Cardiac septum (tissue), 1 donor: ENCODE results near the genes DENND6A and PDHB.

GRCh38 chr3:57556984-57557916 is 1.2 kb downstream of the PDE12 start:
- PRO-cap, result no peak

GRCh38 chr3:57692739-57693375 is at the start of gene DENND6A:
TSS of gene DENND6A (minus strand) at chr3:57693077.
- PRO-cap, result bidirectional peak, plus-strand start at chr3:57693181, minus-strand start at chr3:57693071

DNA sequence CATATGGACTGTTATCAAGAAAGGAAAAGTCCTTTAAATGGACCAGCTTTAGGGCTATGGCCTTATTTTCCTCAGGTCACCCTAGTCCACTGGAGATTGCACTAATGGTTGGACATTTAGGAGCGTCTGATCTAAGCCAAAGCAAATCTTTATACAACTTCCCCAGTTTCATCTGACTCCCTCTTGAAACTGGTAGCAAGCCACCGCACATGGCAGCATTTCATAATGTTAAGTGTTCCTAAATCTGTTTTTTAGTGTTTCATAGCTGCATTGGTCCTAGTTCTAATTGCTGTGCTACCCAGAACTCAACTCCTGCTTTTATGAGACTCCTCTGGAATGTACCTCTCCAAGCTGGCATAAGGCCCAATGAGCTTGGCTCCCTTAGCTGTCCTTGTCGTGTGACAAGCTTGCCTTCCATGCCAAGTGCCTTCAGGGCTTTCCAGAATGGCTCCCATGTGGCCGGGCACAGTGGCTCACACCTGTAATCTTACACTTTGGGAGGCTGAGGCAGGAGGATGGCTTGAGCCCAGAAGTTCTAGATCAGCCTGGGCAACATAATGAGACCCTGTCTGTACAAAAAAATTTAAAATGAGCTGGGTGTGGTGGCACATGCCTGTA is 65.3 kb upstream of the FLNB start:
- PRO-cap, result no peak

DNA sequence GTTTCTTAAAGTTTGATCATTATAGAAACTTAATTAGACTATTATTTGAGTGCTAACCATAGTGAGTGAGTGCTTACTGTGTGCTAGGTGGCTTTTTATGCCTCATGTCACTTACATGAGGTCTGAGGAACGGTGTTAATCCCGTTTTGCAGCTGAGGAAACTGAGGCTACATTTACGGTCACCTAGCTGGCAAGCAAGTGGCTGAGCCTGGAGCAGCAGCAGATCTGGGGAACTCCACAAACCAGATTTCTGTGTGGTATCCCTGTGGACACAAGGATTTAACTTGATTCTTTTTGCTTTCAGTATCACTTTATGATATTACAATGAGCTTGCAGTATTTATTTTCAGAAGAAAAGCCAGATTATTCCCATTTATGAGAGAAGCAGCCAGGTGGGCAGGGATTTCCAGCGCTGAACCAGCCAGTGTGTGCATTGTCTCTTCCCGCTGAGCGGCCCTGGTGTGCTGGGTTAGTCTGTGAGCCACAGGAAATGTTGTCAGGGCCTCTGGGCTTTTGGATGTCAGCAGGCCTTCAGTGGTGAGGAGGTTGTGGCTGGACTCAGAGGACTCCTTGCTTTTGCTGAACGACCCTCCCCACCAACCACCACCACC is 32.8 kb downstream of the FLNB start:
- PRO-cap, result no peak

- PRO-cap, result unidirectional peak, minus-strand start at chr3:58044147
Observed at GRCh38 chr3:58043696-58044337, 35.6 kb downstream of the FLNB start.

GRCh38 chr3:58081979-58082547 is 73.8 kb downstream of the FLNB start:
- PRO-cap, result unidirectional peak, plus-strand start at chr3:58082223; unidirectional peak, plus-strand start at chr3:58082308

- PRO-cap, result no peak
Observed at GRCh38 chr3:58189026-58189652, 21.6 kb downstream of the DNASE1L3 start.

GRCh38 chr3:58386809-58387332 is 46.8 kb downstream of the PDHB start:
- PRO-cap, result unidirectional peak, minus-strand start at chr3:58387142

GRCh38 chr3:58433252-58434327 is at the start of gene PDHB:
TSS of gene PDHB (minus strand) at chr3:58433832.
- PRO-cap, result bidirectional peak, plus-strand start at chr3:58433579, minus-strand start at chr3:58433478; bidirectional peak, plus-strand start at chr3:58434025, minus-strand start at chr3:58433812

DNA sequence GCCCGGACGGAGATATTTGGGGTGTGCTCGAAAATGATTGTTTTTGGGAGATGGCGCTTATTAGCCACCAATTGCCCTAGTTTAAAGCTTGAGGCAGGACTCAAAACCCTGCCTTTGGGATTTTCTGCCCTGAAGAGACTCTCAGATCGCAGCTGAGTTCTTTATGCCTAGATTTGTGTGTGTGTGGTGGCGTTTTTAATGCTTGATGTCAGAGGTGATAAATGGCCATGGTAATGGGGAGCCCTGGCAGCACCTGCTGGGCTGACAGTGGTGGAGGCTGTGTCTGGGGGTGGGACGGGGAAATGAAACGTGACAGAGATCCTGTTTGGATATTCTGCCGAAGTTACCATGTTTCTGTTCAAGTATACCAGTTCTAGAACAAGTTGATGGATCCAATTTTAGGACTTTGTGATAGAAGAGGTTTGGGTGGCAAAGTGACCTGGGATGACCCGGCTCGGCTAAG is 674 bp downstream of the KCTD6 start:
- PRO-cap, result no peak

GRCh38 chr3:58526317-58527186 is 10.4 kb downstream of the ACOX2 start:
- PRO-cap, result no peak

GRCh38 chr3:58584790-58585834 is 7.9 kb upstream of the FAM107A start:
- PRO-cap, result bidirectional peak, plus-strand start at chr3:58585057, minus-strand start at chr3:58584895; bidirectional peak, plus-strand start at chr3:58585406, minus-strand start at chr3:58585418; bidirectional peak, plus-strand start at chr3:58585513, minus-strand start at chr3:58585564

DNA sequence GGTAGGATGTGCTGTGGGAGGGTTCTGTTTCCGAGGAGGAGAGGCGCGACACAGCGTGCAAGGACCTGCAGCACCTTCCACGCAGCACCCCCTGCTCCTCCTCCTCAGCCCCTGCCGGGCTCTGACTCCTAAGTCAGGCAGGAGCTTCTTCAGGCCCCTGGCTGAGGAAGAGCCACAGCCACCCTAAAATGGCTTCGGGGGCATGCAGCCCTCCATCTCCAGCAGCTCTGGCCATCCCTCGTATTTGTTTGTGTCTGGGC is 32.5 kb downstream of the FAM3D start:
- PRO-cap, result no peak

GRCh38 chr3:58668274-58668735 is 1.7 kb upstream of the FAM3D start:
- PRO-cap, result no peak

- PRO-cap, result no peak
Observed at GRCh38 chr3:59452422-59452811, 402.6 kb upstream of the CFAP20DC start.

DNA sequence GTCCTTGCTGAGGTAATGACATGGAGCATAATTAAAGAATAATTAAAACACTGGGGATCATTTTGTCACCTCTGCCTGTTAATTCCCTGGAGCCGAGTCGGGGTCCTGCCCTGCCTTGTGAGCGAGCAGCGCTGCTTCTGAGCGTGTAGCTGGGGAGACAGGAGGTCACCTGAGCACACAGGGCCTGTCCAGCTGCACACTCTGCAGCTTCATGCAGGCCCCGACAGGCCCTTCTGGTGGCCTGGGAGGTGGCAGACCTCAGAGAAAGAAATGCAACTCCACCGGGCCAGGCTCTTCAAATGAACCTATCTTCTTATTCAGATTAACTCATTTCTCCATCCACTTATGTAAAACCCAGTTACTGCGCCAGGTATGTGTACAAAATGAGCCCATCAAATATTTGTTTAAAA is 628.2 kb upstream of the CFAP20DC start:
- PRO-cap, result no peak

- PRO-cap, result no peak
Observed at GRCh38 chr3:60964018-60964545, 287.2 kb downstream of the FHIT start.

GRCh38 chr3:61008953-61009745 is 242.1 kb downstream of the FHIT start:
- PRO-cap, result no peak

GRCh38 chr3:61622888-61623467 is 61.6 kb downstream of the PTPRG start:
- PRO-cap, result no peak

DNA sequence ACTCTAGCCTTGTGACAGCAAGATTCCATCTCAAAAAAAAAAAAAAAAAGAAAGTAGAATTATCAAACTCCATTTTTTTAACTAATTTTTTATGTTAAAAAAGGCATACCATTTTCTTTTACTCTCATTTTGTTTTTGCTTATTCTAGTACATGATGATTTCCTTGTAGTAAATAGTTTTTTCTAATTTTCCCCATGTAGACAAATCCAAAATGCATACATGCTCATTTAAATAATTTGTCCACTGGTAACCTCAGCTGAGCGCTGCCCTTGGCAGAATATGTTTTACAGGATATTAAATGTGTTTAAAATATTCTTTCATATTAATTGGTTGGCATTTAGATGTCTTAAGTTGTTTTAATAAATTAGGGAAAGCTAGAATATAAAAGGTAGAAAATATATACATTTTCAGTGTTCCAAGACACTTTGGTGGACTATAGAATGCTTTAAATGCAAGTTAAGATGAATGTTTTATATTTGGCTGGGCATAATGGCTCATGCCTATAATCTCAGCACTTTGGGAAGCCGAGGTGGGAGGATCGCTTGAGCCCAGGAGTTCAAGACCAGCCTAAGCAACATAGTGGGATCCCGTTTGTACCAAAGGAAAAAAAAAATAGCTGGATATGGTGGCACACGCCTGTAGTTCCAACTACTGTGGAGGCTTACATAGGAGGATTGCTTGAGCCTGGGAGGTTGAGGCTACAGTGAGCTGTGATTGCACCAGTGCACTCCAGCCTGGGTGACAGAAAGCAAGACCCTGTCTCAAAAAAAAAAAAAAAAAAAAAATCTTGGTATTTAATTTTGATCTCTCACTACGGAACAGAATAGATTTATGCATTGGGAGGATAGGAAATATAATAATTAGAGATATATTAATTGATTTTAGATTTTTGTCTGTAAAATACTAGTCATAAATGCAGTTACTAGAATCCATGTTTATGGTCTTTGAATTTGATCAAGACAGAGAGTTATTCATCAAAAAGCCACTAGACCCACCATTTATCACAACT is 206.1 kb downstream of the PTPRG start:
- PRO-cap, result no peak